ENCODE measurements around a stretch of chr7.

GRCh38 chr7:151125759-151126501 is 39.7 kb downstream of the AGAP3 start:
- PRO-cap, 2 experiments, result no peak in any of the 2 experiments

- PRO-cap, 2 experiments, result no peak in any of the 2 experiments
Measured at GRCh38 chr7:151135623-151136140, 31.8 kb downstream of the GBX1 start.

GRCh38 chr7:151352544-151353061 is 11.0 kb downstream of the NUB1 start:
- PRO-cap, 2 experiments, result no peak in any of the 2 experiments

GRCh38 chr7:151665363-151665968 is 145.8 kb upstream of the RHEB start:
- PRO-cap, 2 experiments, result no peak in any of the 2 experiments

- PRO-cap, 2 experiments, result peak in 1 of 2 experiments; most common plus-strand start chr7:151689794 (in 1); most common minus-strand start chr7:151689623 (in 1)
Measured at GRCh38 chr7:151689397-151690104, 169.9 kb upstream of the RHEB start.

DNA sequence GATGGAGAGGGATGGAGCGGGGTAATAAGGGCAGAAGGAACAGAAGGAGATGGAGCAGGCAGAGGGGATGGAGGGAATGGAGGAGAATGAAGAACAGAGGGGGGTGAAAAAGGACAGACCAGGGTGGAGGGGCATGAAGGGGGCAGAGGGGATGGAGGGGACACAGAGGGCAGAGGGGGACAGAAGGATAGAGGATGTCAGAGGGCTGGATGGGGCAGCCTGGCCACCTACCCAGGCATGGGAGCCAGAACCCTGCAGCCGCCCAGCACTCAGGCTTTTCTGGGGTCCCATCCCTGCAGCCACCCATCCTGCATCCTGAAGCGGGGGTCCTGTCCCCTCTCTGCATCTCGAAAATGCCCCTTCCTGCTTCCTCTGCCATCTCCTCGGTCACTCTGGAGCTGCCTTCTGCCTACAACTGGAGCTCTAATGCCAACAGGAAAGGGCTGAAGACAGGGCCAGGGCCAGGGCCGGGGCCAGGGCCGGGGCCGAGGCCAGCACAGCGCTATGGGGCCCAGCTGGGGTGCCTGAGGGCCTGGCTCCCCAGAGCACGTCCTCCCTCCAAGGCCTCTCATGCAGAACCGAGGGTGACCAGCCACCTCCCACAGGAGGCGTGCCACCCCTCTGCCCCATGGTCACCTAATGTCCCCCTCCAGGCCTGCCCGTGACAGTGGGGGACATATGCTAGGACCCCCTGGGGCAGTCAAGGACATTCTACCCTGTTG is 155.8 kb downstream of the PRKAG2 start:
- PRO-cap, 2 experiments, result no peak in any of the 2 experiments

GRCh38 chr7:151725111-151725502 is 151.8 kb downstream of the PRKAG2 start:
- PRO-cap, 2 experiments, result no peak in any of the 2 experiments

GRCh38 chr7:151733890-151734714 is 142.8 kb downstream of the PRKAG2 start:
- PRO-cap, 2 experiments, result no peak in any of the 2 experiments

DNA sequence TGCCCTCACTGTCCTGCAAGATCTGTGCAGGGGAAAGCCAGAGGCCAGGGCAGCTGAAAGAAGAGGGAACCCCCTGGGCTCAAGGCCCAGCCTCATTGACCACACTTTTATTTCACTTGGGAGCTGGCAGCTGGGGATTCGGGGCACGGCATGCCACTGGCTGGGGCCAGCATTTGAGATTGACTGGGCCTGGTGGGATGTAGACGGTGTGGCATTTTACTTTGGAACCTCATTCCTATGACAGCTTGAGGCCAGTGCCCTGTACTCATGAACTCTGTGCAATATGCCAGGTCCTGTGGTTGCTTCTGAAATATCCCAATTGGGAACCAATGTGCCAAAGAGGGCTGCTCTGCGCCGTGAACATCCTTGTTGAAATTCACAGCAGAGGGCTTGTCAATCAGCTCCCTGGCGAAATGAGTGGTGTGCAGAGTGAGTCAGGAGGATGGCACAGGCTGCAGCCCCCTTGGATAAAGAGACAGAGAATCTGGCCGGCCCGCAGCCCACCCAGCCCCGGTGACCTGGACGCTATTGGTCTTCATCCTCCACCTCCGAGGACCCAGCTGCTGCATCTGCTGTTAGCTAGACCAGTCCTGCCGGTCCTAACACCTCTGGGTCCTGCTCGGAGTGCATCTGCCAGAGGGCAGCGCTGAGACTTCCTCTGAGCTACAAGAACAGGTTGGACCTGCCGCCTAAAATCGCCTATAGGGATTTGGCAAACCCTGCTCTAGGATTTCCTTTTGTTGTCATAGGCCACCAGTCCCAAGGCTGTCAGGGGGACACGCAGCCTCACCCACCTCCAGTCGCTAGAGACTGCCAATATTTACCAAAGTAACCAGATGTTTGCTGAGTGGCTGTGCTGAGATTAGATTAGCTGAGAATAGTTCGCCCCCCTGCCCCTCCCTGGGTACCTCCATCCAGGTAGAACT is 58.0 kb downstream of the PRKAG2 start:
- PRO-cap, 2 experiments, result no peak in any of the 2 experiments

GRCh38 chr7:151827896-151828555 is 48.9 kb downstream of the PRKAG2 start:
- PRO-cap, 2 experiments, result no peak in any of the 2 experiments

GRCh38 chr7:151849100-151849648 is 27.7 kb downstream of the PRKAG2 start:
- PRO-cap, 2 experiments, result no peak in any of the 2 experiments

DNA sequence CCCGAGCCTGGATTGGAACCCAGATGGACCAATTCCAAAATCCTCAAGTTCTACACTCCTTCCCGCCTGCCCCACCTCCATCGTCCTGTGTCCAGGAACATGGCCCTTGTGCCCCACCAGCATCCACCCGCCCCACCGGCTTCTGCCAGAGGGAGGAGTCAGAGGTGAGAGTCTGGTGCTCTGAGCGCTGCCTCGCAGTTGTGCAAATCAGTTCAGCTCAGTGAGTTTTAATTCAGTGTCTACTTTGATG is 26.4 kb downstream of the PRKAG2 start:
- PRO-cap, 2 experiments, result no peak in any of the 2 experiments

GRCh38 chr7:151866633-151867095 is 10.3 kb downstream of the PRKAG2 start:
- PRO-cap, 2 experiments, result no peak in any of the 2 experiments

GRCh38 chr7:151878360-151878643 is 1.4 kb upstream of the PRKAG2 start:
- PRO-cap, 2 experiments, result no peak in any of the 2 experiments

DNA sequence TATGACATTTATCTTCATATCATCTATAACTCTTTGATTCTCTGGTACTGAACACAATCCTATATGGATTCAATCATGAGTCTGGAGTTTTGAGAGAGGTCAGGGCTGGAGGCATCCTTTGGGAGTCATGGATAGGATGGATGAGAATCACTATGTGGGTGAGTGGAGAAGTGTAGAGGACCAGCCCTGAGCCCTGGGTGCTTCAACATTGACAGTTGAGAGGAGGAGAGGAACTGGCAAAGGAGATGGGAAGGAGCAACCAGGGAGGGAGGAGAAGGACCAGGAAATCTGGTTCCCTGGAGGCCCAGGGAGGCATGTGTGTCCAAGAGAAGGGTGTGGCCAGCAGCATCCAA is 19.7 kb upstream of the GALNT11 start:
- PRO-cap, 2 experiments, result no peak in any of the 2 experiments

GRCh38 chr7:152116819-152117574 is 91.5 kb downstream of the GALNT11 start:
- PRO-cap, 2 experiments, result no peak in any of the 2 experiments

- PRO-cap, 2 experiments, result no peak in any of the 2 experiments
Measured at GRCh38 chr7:152393911-152394849, 41.6 kb downstream of the KMT2C start.

DNA sequence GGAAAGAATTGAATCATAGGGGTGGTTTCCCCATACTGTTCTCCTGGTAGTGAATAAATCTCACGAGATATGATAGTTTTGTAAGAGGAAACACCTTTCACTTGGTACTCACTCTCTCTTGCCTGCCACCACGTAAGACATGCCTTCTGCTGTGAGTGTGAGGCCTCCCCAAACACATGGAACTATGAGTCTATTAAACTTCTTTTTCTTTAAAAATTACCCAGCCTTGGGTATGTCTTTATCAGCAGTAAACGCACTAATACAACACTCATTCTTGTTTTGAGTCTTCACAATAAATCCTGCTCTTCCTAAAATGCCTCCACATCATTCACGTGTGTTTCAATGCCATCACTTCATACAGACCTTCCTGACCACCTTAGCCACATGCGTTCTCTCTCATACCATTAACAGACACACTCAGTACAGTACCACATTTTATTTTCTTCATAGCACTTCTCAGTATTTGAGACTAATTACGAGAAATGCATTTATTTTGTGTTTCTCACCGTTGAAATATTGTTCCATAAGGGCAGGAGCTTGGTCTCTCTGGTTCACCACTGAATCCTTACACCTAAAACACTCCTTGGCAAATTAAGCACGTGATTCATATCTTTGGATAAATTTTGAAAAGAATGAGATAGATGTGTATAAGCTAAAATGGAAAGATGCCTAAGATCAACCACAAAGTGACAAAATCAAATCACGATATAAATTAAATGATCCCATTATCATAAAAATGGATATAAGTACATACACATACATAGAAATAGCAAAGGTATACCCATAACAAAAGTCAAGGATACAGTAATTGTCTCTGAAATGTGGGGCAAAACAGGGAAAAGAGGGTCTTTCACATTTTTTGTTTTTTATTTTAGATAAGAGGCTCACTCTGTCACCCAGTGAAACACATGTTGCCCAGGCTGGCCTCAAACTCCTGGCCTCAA is 37.8 kb downstream of the KMT2C start:
- PRO-cap, 2 experiments, result no peak in any of the 2 experiments

DNA sequence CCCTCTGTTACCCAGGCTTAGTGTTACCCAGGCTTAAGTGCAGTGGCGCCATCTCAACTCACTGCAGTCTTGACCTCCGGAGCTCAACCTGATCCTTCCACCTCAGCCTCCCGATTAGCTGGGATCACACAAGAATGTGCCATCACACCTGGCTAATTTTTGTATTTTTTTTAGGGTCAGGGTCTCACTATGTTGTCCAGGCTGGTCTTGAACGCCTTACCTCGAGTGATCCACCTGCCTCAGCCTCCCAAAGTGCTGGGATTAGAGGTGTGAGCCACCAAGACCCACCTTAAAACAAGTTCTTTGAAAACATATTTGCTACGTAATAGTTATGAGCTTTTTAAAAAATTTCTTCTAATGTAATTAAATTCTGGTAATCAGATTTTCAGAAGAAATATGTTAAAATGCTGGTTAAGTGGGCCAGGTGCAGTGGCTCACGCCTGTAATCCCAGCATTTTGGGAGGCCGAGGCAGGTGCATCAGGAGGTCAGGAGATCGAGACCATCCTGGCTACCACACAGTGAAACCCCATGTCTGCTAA is 26.7 kb downstream of the KMT2C start:
- PRO-cap, 2 experiments, result no peak in any of the 2 experiments

- PRO-cap, 2 experiments, result peak in 2 of 2 experiments; most common plus-strand start chr7:152436721 (in 1); most common minus-strand start chr7:152436552 (in 2)
Measured at GRCh38 chr7:152436488-152437338, 910 bp upstream of the KMT2C start.

Data from Colon Carcinoma Metastatic in the Lung (tissue), 2 donors.